ENCODE measurements around a stretch of chr2.

- RRBS, result no CpG with 5 or more reads among the region's 1 CpG
Observed at GRCh38 chr2:188294369-188294931, 2.8 kb downstream of the GULP1 start.

- RRBS, result no CpG with 5 or more reads among the region's 42 CpGs
Observed at GRCh38 chr2:188606455-188607108, 314.9 kb downstream of the GULP1 start.

GRCh38 chr2:189210641-189211187 is 31.2 kb upstream of the COL5A2 start:
- RRBS, result no CpG with 5 or more reads among the region's 5 CpGs

GRCh38 chr2:189440600-189440971 is 688 bp upstream of the WDR75 start:
- RRBS, result no CpG with 5 or more reads among the region's 10 CpGs

GRCh38 chr2:189522724-189523211 is 57.8 kb downstream of the SLC40A1 start:
- RRBS, result no CpG with 5 or more reads among the region's 3 CpGs

- RRBS, result no CpG with 5 or more reads among the region's 2 CpGs
Observed at GRCh38 chr2:189658346-189658851, 2.9 kb upstream of the ASDURF start.

GRCh38 chr2:189836217-189837018 is 52.2 kb downstream of the PMS1 start:
- RRBS, result no CpG with 5 or more reads among the region's 7 CpGs

- RRBS, result no CpG with 5 or more reads among the region's 4 CpGs
Observed at GRCh38 chr2:190343082-190343373, 361 bp upstream of the INPP1 start.

GRCh38 chr2:190504905-190505335 is 29.6 kb downstream of the NEMP2 start:
- RRBS, result no CpG with 5 or more reads among the region's 3 CpGs

- RRBS, result no CpG with 5 or more reads among the region's 5 CpGs
Observed at GRCh38 chr2:190760415-190760777, 111.5 kb downstream of the NAB1 start.

DNA sequence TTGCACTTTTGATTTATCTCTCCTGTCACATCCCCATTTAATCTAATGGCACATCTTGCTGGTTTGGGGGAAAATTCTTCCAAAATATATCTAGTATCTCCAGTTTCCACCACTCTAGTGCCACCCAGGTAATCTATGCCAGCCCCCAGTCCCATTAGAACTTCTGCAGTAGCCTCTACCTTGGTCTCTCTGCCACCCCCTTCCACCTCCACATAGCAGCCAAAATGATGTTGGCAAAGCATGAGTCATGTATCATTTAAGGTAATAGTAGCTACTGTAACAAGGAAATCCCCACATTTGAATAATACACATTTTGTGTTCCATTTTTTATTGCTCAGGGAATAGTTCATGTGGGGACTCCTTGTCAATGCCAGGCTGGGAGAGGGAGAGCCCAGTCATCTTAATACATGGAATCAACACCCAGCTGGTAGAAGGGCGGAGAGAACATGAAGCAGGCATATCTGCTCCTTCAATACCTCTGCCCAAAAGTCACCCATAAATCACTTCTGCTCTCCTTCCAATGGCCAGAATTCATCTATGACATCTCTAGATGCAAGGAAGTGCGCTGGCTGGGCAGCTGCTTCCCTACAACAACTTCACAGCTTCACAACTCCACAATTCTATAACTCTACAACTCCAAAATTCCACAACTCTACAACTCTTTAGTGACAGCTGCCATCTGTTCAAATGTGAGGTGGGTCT is 70.7 kb upstream of the GLS start:
- RRBS, result no CpG with 5 or more reads among the region's 2 CpGs

DNA sequence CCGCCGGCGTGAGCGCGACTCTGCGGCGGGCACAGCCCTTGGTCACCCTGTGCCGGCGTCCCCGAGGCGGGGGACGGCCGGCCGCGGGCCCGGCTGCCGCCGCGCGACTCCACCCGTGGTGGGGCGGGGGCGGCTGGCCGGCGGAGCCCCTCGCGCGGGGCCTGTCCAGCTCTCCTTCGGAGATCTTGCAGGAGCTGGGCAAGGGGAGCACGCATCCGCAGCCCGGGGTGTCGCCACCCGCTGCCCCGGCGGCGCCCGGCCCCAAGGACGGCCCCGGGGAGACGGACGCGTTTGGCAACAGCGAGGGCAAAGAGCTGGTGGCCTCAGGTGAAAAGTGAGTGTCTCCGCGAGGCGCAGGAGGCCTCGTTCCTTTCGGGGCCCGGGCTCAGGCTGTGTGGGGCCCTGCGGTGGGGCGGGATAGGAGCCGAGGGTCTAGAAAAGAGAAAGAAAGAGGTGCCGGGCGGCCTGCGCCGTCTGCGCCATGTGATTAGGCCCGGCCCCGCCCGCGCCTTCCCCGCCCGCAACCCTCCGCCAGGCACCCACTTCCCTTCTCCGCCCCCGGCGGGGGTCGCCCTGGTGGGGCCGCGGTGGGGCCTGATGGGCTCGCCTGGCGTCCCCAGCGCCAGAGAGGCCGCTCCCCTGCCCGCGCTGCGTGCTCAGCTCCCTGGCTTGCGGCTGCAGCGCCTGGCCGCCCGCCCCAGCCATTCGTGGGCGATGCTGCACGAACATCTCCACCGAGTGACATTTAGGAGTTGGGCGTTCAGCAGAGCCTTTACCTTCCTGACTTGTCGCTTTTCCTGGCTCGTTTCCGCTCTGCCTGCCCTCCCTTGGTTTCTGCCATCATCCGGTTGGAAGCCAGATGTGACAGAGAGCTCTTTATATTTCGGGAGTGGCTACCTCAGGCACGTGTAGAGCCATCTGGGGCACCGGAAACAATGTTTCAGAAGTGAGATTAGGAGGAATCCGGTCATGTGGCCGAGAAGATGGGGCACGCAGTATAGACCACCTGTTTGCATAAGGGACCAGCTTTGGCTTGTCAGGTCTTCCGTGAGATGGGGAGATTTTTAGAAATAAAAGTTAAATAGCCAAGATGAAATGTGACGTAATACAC is 871 bp downstream of the GLS start:
- RRBS, result 2% methylated on average over 41 of the region's 99 CpGs

GRCh38 chr2:190897611-190898301 is 17.1 kb downstream of the GLS start:
- RRBS, result no CpG with 5 or more reads among the region's 4 CpGs

- RRBS, result no CpG with 5 or more reads among the region's 2 CpGs
Observed at GRCh38 chr2:190948513-190949185, 65.3 kb downstream of the STAT1 start.

GRCh38 chr2:190970894-190971445 is 43.0 kb downstream of the STAT1 start:
- RRBS, result no CpG with 5 or more reads among the region's 4 CpGs

DNA sequence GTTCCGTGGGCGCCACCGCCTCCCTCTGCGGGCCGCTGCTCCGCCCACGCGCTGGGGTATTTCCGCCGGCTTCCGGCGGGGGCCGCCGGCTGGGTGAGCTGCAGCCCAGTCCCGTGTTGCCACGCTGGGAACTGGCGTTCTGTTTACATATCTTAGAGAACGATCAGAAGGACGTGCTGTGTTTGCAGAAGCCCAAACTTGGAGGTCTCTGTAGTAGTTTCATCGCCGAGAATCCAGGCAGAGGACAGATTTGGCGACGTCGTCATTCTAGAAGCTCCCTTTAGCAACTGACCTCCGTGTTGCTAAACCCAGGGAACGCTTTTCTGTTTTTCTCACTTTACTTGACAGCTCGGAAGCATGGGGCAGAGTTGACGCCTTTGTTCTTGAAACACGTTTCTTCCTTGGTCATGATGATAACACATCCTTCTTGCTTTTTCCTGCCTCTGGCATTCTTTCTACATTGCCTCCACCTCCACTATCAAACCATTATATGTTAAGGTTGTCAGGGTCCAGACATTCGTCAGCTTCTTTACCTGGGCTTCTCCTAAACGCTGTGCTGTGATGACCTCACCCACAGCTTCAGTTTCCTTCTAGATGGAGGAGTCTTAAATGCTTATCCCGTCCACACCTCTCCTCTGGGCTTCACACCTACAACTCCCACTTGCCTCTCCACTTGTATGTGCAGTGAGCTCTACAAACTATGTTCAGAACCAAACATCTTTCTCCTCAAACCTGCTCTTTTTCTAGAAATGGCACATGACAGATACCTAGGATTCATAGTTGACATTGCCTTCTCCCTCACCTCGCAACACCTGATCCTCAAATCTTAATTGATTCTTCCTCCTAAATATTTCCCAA is 524 bp upstream of the STAT1 start:
- RRBS, result no CpG with 5 or more reads among the region's 33 CpGs

Measured in GM12891 (cell line).